A375 (cell line): ENCODE data around the genes DDX60 and GALNTL6.

- RAMPAGE, long total RNA = no peak
These were observed 1.7 kb downstream of the TLL1 start for GRCh38 chr4:165874602-165875236.

- RAMPAGE, long total RNA = no peak
These were observed 172.3 kb downstream of the TLL1 start for GRCh38 chr4:166045346-166045660.

DNA sequence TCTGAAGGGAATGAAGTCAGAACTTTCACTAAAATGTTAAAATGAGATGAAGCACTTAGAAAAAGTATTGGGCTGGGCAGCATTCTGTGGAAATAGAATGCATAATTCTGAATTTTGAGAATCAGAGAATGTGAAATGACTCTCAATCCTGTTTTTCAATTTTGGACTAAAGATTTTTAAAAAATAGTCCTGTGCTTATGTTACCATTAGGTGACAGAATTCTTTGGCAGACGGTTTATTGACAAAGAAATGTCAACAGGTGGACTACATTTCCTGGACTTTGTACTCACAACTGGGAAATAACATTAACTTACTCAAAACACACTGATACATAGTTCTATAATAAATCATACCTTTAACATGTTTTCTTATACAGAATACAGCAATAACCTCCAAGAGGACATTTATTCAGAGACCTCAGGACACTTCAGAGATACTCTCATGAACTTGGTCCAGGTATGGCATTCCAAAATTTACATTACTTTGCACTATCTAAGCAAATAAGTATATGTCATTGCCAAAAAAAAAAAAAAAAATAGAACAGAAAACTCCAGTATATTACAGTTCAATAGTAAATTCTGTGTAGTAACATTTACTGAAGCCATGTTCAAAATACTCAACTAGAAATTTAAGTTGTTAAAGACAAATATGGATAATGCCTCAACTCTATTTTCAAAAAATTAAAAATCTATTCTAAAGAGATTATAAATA lies 72.7 kb downstream of the ANXA10 start:
- RAMPAGE, long total RNA = no peak

- RAMPAGE, long total RNA = no peak
These were observed at the start of gene DDX60 for GRCh38 chr4:168317759-168319127. Gene DDX60, minus strand, starts transcription at chr4:168318752.

GRCh38 chr4:168408616-168409024 lies 71.7 kb downstream of the DDX60L start:
- RAMPAGE, long total RNA = no peak

DNA sequence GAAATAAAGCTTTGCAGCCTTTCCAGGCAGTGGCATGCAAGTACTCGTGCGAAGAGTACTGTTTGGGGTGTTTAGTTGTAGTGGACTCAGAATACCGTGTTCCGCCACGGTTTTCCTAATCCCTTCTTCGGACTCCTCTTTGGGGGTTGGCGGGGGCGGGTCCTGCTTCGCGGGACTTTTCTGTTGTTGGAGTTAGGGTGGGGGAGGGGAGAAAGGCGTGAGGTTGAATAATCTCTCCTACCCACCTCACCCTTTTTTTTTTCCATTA lies 135.0 kb downstream of the PALLD start:
- RAMPAGE, long total RNA = no peak

DNA sequence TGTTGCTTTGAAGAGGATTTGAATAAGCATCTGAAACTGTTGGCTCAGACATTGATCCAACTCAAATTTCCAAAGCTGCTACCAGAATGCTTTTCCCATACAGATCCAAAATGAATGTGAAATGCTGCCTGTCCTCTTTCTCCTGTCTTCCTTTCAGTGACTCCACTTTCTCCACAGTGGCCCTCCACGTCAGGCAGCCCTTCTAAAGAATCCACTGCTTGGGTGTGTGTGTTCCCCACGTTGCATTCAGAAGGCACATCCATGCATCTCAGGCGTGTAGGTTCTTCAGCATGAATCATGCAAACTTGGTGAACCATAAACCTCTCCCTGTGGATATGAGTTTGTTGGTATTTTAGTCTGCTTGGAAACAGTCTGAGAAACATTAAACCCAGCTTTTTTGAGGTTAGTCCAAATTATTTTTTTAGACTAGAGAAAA lies 251.8 kb downstream of the CBR4 start:
- RAMPAGE, long total RNA = no peak

DNA sequence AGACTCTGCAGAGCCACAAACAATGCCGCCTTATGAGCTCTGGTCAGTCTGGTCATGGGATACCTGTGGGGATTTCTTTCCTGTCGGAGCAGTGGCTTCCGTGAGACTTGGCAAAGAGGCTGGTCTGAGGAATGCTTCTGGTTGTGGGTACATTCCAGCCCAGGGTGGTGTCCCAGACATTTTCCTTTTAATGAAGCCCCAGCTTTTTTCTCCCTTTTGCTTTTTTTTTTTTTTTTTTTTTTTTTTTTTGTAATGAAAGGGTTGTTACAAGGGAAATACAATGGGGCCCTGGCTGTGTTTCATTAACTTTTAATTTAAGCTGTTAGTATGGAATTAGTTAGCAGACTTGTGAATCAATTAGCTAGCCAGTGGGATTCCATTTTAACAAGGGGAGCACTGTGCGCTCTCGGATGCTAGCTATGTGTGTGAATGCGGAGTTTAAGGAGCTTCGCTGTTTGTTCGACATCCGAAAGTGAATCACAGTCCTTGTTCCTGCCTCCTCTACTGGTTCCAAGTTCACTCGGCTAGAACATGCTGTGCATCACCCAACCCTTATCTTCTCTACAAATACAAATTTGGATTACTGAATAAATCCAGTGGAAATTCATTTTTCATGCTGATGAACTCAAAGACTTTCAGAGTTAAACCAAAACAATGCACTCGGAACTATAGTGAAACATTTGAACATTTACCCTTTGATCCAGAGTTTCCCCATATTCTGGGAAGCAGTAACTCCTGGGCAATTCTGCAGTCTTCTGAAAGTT lies 225.0 kb downstream of the CBR4 start:
- RAMPAGE, long total RNA = no peak

DNA sequence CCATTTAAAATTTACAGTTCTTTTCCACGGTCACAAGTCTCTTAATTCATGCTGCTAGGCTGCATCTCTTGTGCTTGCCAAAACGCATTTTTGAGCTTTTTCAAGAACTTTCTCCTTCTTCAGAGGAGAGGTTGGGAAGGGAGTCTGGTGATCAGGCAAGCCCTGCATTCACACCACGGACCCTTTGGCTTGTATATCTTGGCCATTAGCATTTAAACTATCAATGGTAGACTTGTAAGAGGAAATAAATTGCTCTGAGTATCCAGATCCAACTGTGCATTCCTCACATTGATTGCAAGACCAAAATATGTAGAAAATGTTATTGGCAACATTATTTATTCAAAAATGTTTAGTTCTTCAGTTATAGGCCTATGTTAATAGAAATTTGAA lies 144.8 kb downstream of the CBR4 start:
- RAMPAGE, long total RNA = no peak

DNA sequence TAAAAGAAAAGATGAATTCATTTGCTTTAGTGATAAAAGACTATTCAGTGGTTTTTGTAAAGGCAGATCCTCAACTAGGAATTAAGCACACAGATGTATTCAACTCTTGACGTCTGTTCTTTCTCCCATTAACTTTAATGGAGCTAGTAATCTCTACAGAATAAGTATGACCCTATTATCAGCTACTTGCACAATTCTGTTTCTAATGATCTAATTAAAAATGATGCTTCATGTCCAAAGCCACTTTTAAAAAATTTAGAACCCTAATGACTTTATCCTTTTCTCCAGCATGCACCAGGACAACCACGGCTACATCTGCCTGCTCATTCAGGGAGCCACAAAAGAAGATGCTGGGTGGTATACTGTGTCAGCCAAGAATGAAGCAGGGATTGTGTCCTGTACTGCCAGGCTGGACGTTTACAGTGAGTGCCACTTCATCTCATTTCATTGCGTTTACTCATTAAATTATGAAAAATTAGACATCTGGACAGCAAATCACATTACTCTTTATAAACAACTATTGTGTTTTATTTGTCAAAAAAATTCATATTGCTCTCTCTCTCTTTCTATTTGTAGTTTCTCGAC lies 85.3 kb downstream of the CBR4 start:
- RAMPAGE, long total RNA = no peak

- RAMPAGE, long total RNA = no peak
These were observed 9.8 kb downstream of the CBR4 start for GRCh38 chr4:169000307-169000689.

DNA sequence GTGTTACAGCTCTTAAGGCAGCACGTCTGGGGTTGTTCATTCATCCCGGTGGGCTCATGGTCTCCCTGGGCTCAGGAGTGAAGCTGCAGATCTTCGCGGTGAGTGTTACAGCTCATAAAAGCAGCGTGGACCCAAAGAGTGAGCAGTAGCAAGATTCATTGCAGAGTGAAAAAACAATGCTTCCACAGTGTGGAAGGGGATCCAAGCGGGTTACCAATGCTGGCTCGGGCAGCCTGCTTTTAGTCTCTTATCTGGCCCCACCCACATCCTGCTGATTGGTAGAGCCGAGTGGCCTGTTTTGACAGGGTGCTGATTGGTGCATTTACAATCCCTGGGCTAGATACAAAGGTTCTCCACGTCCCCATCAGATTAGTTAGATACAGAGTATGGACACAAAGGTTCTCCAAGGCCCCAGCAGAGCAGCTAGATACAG lies 24.9 kb upstream of the CBR4 start:
- RAMPAGE, long total RNA = no peak

DNA sequence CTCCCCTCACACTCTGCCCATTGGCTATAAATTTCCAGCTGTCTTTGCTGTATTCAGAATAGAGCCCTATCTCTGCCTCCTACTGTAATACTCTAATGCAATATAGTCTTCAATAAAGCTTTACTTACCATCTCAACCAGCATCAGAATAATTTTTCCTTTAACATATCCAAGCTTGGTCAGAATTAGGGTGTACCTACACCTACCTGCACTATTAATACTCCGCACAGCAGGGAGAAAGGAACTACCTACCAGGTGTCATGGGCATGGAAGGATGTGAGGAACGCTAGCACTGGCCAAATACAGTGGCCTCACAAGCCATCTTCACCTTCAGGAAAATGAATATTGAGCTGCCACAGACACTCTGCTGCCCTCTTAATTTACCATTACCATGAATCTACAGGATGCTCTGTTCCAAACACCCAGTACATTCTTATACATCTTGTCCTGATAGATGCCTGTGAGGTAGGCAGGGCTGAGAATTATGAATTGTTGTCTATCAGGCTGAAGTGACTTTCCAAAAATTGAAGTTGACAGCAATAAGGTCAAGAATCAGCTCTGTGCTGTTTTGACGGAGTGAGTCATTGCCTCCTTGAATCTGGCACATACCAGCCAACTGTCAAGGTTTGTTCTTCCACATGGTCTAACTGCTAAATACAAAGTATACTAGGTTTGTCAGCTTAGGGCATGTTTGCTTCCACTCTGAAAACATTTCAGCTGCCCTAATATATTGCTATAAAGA lies 32.5 kb downstream of the SH3RF1 start:
- RAMPAGE, long total RNA = no peak

DNA sequence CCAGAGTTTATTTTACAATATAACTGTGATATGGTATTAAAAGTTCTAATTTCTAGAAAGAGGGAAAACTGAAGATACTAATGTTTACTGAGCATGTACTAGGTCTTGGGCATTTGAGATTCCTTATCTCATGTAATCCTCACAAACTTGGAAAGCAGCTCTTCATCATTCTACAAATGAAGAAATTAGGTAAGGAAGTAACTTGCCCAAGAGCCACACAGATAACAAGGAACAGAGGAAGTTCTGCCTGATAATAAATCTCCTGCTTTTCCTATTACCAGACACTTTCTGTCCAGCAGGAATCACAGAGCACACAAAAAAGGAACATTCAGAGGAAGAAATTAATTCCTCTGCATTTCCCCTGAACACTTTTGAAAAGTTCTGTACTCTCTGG lies 13.9 kb downstream of the SH3RF1 start:
- RAMPAGE, long total RNA = no peak

DNA sequence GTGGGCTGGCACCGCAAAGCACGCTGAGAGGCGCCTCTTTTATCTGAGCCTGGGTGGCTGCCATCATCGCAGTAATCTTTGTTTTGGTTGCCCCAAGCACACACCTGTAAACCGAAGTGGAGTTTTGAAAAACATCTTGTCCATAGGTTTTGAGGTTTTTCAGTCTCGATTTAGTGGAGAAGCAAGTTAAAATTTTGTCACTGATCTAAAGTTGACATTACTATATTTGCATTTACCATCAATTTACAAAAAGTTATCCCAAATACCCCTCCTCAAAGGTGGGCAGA lies 1.0 kb upstream of the SH3RF1 start:
- RAMPAGE, long total RNA = no peak

DNA sequence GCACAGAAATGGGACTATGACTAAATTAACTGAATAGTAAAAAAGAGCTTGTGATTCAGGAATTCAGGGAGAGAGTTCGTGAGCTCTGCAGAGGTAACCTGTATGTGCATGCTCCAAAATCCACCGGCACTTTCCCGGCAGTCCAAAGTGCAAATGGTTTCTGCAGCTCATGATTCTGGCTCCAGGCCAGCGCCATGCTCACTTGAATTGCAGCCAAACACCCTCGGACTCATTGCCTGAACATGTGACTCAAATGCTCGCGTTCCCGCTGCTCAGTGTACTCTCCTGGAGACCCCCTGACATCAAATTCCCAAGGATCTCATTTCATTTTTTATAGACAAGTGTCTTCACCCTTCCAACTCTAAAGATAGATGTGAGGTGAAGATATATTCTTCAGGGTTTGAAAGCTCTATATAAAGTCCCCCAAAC lies 44.1 kb upstream of the SH3RF1 start:
- RAMPAGE, long total RNA = no peak

DNA sequence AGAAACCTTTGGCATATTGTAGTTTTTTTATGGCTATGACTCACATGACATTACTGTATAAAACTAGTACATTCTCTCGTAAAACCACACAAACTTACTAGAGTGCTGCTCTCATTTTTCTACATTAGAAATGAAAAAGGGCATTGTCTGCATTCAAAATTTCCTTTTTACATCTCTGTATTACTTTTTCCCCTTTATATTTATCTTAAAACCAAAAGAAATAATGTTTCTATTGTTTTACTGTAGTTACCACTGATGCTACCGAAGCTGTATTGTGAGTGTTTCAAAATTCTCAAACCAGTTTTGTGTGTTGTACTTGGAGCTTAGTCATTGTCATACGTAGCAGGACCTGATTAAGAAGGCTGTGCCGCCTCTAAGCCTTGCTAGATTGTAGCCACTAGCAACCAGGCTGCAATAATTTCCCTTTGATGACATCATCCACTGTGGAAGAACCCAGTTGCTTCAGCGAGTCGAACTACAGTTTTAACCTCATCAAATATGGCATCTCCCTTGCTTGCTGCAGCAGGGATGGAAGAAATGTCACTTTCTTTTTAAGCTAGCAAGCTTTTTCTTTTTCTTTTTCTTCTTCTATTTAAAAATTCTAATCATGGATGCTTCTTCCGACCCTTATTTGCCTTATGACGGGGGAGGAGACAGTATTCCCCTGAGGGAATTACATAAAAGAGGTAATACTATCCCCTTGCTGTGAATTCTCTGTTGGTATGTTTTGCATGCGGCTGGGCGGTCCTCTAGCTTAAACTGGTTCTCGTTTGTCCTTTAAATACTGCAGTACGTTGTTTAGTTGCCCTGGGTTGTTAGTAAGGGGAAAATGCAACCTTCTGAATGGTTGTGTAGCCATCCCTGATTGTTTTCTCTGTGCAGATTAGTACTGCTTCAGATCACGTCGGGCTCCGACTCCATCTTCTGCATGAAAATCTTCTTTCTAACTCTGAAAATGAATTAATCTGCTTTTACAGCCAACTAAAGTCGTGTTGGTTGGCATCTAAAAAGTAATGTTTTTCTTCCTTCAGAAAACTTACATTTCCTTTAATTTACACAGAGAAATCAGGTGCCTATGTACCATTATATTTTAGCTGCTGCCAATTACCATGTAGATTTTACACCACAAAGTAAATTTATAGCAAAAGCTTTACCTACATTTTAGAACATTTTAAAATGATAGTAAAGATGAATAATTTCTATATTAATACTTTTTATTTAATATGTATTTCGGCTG lies 39.8 kb downstream of the CLCN3 start:
- RAMPAGE, long total RNA = no peak

DNA sequence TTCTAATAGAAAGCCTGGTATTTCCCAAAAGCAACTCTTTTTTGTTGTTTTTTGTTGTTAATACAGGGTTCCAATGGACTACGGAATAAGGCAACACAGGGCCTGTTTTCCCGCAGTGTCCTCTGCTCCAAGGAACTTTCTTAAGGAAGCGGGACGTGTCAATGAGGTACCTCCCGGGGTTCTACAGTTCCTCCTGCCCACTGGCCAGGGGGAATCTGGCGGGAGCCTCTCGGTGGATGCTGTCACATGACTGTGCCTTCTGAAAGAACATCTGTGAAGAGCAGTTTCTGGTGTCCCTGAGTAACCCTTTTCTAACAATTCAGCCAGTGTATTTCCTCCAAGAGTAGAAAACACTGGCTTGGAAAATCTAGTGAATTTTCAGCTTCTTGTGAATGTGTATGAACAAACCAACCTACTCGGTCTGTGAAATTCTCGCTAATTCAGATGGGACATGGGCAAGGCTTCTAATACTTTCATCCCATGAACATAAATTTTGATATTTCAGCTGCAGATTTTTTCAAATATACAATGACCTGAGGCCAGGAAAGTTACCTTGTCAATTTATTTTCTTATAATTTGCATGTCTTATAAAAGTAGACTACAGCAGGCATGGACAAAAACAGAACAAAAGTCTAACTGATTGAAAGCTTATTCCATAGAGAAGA lies 32.6 kb downstream of the MFAP3L start:
- RAMPAGE, long total RNA = no peak

DNA sequence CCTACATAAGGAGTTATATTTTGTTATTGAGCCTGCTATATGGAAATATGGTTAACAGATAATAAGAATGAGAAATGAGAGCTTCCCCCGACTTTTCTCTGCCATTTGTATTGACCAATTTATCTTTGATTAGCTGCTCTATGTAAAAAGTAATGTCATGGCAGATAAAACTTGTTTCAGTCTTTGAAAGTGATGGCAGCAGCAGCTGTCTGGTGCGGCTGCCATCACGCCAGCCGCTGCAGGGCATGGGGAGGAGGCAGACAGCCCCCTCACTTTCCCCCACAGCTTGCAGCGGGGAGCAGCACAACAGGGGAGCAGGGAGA lies 13.6 kb upstream of the MFAP3L start:
- RAMPAGE, long total RNA = no peak

DNA sequence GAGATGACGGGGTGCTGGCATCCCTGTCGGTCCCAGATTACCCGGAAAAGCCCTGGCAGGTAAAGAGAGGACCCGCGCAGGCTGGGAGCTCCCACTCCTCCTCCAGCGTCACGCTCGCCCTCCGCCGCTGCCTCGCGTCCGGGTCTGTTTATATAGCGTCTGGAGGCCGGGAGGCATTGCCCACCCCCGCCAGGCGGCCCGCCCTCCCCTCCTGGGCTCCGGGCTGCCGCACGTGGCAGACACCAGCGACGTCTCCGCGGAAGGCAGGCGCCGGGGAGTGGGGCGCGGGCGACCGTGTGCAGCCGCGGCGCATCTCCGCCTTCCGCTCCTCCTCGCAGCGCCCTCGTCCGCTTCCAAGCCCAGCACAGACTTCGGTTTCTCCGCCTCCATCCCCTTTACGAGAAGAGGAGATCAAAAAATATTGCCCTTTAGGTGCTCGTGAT lies at the start of gene GALNTL6:
Gene GALNTL6 (plus strand): TSS at position 236 of the 443 bp plus-strand sequence.
- RAMPAGE, long total RNA = no peak